Melanocyte of skin (primary cell): Measurements from ENCODE around the gene MOGAT2.

- CAGE, long polyA plus RNA, 2 experiments, result no peak in any of the 2 experiments
Observed at GRCh38 chr11:74837194-74838101, 88.8 kb downstream of the RNF169 start.

DNA sequence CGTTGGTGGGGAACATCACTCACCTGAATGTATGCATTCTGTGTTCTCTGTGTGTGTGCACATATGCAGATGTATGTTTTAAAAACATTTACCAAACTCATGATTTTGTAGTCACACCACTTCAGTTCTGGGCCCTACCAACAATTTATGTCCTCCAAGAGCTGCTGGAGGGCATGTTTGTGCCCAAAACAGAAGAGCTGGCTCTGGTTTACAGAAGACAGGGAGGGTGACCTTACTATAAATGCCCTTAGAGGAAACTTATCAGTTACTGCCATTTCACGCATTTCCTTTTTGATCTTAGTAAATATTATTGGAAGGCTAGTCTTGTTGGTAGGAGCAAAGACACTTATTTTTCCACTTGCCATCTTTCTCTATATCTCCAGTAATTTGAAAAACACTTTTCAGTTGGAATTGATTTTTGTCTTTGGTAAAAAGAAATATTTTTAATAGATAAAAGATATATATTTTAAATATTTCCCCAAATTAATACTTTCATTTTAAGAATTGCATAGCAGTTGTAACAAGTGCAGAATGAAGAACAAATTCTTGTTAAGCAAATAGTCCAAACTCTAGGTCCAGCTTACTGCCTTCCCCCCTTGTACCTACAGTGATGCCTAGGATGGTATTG, 90.0 kb downstream of the RNF169 start:
- CAGE, long polyA plus RNA, 2 experiments, result no peak in any of the 2 experiments

DNA sequence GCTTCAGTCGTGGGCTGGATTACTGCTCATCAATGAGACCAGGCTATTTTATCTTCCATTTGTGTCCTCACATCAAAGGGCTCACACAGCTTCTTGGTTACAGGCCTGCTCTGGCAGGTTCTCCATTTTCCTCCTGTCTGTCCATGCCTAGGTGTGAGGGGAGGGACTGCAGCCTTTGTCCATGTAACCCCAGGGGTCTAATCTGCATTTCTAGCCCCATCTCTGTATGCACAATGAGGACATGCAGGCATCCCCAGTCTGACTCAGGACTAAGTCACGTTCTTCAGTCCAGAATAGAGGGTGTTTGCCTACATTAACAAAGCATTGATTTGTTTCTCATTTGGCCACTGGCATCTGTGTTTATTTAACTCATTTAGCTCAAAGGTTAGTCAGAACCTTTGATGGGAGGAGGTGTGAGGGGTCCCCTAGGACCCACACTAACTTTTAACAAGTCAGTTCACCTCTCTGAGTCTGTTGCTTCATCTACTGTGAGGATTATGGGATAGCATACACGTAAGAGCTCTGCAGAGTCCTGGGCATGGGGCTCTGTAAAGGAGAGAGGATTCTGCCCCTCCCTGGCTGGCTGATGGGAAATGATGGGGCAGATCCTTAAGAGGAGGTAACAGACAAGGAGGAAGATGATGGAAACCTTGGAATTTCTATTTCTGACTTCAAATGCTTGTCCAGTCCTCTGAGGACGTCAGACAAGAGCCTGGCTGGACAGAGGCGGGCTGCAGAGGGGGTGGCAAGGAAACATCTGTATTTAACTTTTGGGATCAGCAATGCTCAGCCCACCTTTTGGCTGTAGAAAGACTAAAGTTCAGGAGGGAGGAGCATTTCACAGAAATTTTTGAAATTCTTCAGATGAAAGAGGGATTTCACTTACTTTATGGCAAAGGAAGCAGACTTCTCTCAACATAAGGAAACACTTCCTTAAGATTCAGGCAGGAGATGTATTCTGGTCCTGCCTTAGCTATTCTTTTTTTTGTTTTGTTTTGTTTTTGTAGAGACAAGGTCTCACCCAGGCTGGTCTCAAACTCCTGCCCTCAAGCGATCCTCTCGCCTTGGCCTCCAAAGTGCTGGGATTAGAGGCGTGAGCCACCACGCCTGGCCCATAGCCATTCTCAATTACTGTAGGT, 98.8 kb downstream of the XRRA1 start:
- CAGE, long polyA plus RNA, 2 experiments, result no peak in any of the 2 experiments

- CAGE, long polyA plus RNA, 2 experiments, result no peak in any of the 2 experiments
Observed at GRCh38 chr11:74910618-74911266, 38.1 kb downstream of the XRRA1 start.

GRCh38 chr11:75133878-75134635, 16.9 kb upstream of the SLCO2B1 start:
- CAGE, long polyA plus RNA, 2 experiments, result no peak in any of the 2 experiments

DNA sequence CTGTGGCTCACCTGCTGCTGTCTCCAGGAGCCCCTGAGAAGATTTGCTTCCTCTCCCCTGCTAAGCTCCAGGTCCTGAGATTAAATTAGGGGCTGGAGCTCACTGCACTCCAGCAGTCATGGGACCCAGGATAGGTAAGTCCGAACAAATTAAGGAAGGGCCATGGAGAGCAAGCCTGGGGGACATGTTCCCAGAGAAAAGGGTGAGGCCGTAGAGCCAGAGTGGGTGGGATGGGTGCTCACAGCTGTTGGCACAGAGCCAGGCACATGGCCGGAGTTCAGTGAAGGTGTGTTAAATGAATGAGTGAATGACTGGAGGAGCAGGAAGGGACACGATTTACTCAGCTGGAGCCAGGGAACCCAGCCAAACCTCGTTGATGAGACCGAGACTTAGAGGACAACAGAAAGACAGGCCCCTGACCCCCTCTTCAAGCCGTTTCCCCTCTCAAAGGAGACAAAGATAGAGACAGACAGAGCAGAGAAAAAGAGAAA, 402 bp downstream of the SLCO2B1 start:
- CAGE, long polyA plus RNA, 2 experiments, result no peak in any of the 2 experiments

DNA sequence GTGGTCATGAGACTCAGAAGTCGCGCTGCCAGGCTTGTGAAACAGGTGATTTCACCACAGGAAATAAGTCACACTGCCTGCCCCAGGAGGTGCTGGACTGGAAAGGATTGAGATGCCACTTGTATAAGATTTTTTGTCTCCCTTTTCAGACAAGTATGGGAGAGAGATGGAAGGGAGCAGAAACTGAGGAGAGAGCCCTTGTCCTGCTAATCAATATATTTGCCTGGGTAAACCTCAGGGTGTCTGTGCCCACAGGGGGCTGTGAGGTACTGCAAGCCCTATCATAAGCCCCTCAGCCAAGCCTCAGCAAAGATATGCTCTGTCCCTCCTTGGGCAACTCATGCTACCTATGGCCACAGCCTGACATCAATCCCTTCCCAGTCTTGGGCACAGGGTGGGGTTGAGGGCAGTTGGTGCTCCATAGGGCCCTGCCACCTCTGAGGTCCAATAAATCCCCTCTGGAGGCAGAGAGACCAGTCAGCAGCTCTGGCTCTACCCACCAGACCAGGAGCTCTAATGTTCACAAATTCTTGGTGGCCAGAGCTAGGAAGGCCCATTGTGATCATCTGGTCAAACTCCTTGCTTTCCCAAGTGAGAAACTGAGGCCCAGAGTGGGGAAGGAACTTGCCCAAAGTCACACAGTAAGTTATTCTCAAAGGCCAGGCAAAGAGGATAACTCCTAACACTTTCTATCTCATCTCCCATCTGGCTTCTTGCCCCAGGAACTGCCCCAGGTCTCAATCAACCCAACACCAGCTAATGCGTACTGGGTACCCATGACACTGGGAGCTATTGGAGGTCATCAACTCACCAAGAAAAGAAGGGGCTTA, 23.8 kb downstream of the TPBGL start:
- CAGE, long polyA plus RNA, 2 experiments, result no peak in any of the 2 experiments

DNA sequence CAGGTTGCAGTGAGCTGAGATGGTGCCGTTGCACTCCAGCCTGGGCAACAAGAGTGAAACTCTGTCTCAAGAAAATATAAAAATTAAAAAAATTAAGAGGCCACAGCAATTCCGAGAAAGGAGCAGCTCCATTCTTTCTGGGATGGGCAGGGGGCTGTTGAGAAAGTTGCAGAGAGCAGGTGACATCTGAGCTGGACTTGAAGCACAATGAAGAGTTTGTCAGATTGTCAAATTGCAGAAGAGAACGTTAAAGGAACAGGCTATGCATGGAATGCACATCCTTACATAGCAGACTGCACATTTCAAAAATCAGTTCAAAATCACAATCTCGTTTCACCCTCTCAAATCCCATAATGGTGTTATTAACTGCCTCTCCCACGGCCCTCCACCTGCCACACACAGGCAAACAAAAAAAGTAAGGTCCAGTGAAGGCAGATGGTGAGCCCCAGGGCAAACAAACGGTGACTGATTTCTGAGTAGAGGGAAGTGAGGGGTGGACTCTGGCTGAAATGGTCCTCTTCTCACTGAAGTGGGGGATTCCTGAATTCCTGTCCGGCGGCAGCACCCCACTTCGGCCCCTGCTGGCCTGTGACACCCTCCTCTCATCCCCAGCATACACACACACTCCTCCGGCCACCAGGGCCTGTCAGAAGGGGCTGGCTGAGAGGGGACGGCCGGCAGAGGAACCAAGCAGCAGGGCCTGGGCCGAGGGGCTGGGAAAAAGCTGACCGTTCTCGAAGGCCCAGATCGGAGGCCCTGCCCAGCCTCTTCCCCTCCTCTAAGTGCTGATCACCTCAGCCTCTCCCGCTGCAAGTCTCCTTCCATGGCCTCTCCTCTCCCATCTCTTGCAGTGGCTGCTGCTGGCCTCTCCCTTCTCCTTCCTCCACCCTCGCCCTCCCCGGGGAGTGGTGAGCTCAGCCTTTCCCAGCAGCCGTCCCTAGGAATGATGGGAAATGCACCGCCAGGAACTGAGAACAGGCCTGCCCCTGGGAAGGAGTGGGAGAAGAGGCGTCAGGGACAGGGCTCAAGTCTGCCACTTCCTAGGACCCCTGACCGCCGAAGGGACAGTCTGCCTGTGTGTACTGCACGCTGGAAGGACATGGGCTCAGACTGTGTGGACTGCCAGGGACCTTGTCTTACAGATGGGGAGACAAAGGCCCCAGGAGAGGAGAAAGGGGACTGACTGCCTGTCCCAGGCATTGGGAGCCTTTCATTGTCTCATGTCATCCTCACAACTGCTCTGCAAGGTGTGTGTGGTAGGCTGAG, 39.8 kb downstream of the ARRB1 start:
- CAGE, long polyA plus RNA, 2 experiments, result no peak in any of the 2 experiments

- CAGE, long polyA plus RNA, 2 experiments, result no peak in any of the 2 experiments
Observed at GRCh38 chr11:75424417-75424835, 8.6 kb downstream of the KLHL35 start.

DNA sequence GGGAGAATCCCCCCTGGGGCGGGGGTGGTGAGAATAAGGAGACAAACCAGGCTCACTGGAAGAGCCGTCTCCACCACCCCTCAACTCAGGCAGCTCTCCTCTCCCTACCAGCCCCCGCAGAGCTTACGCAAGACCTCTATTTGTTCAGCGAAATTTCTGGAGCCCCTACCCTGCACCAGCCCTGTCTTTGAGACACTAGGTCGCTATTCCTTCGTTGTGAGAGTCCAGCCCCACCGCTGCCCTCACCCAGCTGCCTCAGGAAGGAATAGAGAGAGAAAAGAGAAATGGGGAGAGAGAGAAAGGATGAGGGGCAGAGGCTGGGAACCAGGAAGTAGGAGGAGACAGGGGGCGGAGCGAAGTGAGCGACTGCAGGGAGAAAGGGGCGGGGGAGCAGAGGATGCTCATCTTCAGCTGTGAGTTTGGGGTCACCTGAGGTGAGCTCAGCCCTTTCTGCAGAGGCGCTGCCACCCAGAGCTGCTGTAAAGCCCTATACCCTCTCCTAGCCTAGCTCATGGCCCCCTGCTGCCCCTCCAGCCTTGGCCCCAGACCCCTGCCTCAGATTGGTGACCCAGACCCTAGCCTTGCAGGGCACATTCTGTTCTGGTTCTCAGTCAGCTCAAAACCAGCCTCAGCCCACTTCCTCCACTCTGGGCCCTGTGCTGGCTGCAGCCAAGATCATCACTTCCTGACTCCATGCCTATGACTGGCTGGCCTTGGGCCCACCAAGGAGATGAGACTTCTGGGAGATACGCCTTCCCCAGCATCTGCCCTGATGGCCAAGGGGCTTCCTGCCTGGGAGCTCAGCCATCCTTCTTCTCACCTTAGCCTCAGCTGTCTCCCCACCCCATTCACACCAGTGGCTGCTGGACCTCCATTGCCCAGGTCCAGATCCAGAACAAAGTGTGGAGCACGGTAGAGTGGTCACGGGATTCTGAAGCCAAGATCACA, 42.5 kb upstream of the KLHL35 start:
- CAGE, long polyA plus RNA, 2 experiments, result no peak in any of the 2 experiments

GRCh38 chr11:75507800-75508717, 17.7 kb downstream of the GDPD5 start:
- CAGE, long polyA plus RNA, 2 experiments, result no peak in any of the 2 experiments

- CAGE, long polyA plus RNA, 2 experiments, result no peak in any of the 2 experiments
Observed at GRCh38 chr11:75565986-75567079, 4.3 kb downstream of the SERPINH1 start.

GRCh38 chr11:75717544-75718011, at the start of gene MOGAT2:
TSS of gene MOGAT2 (plus strand) at chr11:75717838.
- CAGE, long polyA plus RNA, 2 experiments, result no peak in any of the 2 experiments

- CAGE, long polyA plus RNA, 2 experiments, result no peak in any of the 2 experiments
Observed at GRCh38 chr11:75719108-75719532, 1.5 kb downstream of the MOGAT2 start.

DNA sequence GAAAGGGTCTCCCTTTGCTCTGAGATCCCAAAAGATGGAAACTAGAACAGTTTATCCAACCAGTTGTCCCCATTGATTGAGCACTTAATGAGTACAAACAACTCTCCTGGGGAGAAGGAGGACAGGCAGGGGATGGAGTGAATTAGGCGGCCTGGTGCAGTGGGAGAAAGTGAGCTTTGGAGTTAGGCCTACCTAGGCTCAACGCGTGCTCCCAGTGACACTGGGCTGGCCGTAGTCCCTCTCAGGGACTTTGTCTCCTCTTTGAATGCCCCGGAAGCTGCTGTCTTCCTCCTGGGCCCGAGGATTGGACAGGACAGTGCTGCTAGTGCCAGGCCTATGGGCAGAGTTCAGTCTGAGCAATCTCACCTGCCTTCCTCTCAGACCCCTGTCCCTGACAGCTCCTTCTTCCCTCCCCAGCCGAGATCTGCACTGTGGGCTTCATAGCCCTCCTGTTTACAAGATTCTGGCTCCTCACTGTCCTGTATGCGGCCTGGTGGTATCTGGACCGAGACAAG, 2.0 kb downstream of the MOGAT2 start:
- CAGE, long polyA plus RNA, 2 experiments, result no peak in any of the 2 experiments

GRCh38 chr11:75733499-75734222, 16.0 kb downstream of the MOGAT2 start:
- CAGE, long polyA plus RNA, 2 experiments, result no peak in any of the 2 experiments

GRCh38 chr11:75813532-75814184, 1.4 kb upstream of the UVRAG start:
- CAGE, long polyA plus RNA, 2 experiments, result no peak in any of the 2 experiments

GRCh38 chr11:76096404-76097012, 109.8 kb downstream of the WNT11 start:
- CAGE, long polyA plus RNA, 2 experiments, result no peak in any of the 2 experiments

- CAGE, long polyA plus RNA, 2 experiments, result no peak in any of the 2 experiments
Observed at GRCh38 chr11:76119759-76120081, 86.6 kb downstream of the WNT11 start.

DNA sequence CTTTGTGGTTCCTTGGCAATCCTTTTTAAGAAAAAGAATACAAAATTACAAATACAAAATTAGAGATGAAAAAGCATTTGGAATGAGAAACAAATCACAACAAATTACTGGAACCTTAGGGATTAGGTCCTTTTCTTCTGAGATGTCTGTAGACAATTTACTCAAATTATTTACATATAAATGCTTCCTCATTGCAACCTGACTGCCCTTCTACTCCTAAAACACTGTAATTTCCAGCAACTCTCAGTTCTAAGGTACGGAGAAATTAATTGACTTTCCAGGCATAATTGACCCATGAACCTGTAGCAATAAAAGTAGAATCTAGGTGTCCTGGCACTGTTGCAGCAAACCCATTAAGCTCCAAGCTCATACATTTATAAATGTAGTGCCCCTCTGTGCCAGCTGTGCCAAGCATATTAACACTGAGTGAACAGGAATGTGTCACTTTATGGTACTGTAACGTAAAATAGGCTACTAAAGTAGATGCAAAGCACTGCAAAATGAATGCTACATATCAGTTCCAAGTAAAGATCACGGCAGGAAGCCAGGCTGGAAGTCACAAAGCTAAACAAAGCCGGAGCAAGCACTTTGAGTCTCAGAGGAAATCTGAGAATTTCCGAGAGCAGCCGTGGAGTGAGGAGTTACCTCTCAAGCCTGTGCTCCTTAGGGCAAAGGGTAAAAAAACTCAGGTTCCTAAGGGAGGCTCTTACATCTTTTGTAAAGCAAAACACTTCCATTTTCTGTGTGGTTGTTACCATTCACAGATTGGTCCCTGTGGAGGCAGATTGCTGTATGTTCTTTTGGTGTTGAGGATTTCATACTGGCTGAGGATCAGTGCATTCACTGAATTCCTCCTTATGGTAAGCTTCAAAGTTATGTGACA, 85.8 kb downstream of the WNT11 start:
- CAGE, long polyA plus RNA, 2 experiments, result no peak in any of the 2 experiments